AG09309 (cell line): ENCODE data around the gene PPP2R2C.

GRCh38 chr4:4959234-4959619 is 60.0 kb downstream of the CYTL1 start:
- RRBS, result no CpG with 5 or more reads among the region's 13 CpGs

- RRBS, result no CpG with 5 or more reads among the region's 4 CpGs
These were observed 853 bp upstream of the EVC start for GRCh38 chr4:5709966-5710730.

GRCh38 chr4:5811444-5812535 is 81.1 kb downstream of the CRMP1 start:
- RRBS, result 67% methylated on average over 1 of the region's 11 CpGs

GRCh38 chr4:5825376-5825834 is 67.5 kb downstream of the CRMP1 start:
- RRBS, result no CpG with 5 or more reads among the region's 12 CpGs

- RRBS, result no CpG with 5 or more reads among the region's 7 CpGs
These were observed 3.5 kb downstream of the WFS1 start for GRCh38 chr4:6273078-6273536.

- RRBS, result 3% methylated on average over 53 of the region's 99 CpGs
These were observed 1.8 kb downstream of the PPP2R2C start for GRCh38 chr4:6470323-6471404.

GRCh38 chr4:6472396-6473004 is at the start of gene PPP2R2C:
PPP2R2C (minus strand) TSS chr4:6472614.
- RRBS, result 2% methylated on average over 45 of the region's 78 CpGs

DNA sequence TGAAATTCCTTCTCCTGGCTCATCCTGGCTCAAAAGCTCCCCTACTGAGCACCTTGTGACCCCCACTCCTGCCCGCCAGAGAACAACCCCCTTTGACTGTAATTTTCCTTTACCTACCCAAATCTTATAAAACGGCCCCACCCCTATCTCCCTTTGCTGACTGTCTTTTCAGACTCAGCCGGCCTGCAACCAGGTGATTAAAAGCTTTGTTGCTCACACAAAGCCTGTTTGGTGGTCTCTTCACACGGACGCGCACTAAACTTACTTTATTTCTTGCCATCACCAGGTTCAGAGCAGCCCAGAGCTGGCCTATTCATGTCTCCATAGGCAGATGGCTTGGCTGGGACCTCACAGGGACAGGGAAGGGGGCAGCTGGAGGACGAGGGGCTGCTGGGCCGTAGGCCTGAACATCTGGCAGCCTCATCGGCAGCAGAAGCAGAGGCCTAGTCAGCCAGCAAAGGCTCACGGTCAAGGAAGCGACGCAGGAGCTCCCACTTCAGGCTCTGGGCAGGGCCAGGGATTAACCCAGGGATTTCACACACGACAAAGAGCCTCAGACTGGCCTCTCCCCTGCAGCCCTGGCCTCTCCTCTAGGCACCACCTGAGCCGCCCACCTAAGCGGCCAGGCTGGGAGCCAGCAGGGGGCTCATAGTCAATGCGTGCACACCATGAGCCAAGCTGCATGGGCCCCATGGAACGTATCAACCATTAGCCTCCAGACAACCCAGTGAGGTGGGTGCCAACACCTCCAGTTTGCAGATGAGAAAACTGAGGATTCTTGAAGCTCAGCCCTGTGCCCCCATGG is 46.0 kb upstream of the MAN2B2 start:
- RRBS, result no CpG with 5 or more reads among the region's 17 CpGs

DNA sequence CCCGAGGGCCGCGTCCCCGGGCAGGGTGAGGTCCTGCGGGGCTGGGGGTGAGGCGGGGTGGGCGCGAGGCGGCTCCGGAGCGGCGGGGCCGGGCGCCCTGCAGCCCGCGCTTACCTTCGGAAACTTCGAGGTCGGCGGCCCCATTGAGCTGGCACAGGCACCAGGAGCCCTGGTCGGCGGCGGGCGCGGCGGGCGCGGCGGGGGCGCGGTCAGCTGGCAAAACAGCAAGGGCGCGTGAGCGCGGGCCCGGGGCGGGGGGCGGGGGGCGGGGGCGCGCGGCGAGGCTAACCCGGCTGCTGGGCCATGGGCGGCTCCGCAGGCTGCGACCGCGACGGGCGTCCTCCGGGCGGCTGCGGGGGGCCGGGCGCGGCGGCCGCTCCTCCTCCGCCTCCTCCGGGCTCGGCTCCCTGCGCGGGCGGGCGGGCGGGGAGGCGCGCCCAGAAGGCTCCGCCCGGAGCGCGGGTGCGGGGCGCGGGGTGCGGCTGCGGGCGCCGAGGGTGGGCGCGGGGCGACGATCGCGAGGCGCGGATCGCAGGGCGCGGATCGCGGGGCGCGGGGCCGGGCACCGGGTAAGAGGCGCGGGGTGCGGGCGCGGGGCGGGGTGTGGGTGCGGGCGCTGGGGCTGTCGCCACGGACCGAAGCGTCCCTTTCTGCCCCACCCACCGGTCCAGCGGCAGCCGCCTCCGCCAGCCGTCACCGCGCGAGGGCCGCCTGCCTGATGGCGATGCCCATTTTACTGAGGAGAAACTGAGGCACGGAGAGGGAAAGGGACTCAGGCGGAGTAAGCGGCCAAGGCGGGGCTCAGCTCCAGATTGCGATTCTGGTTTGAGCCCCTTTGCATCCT is 11.3 kb upstream of the MAN2B2 start:
- RRBS, result 4% methylated on average over 49 of the region's 124 CpGs

GRCh38 chr4:6632893-6633878 is 7.3 kb upstream of the MRFAP1 start:
- RRBS, result 49% methylated on average over 2 of the region's 11 CpGs

DNA sequence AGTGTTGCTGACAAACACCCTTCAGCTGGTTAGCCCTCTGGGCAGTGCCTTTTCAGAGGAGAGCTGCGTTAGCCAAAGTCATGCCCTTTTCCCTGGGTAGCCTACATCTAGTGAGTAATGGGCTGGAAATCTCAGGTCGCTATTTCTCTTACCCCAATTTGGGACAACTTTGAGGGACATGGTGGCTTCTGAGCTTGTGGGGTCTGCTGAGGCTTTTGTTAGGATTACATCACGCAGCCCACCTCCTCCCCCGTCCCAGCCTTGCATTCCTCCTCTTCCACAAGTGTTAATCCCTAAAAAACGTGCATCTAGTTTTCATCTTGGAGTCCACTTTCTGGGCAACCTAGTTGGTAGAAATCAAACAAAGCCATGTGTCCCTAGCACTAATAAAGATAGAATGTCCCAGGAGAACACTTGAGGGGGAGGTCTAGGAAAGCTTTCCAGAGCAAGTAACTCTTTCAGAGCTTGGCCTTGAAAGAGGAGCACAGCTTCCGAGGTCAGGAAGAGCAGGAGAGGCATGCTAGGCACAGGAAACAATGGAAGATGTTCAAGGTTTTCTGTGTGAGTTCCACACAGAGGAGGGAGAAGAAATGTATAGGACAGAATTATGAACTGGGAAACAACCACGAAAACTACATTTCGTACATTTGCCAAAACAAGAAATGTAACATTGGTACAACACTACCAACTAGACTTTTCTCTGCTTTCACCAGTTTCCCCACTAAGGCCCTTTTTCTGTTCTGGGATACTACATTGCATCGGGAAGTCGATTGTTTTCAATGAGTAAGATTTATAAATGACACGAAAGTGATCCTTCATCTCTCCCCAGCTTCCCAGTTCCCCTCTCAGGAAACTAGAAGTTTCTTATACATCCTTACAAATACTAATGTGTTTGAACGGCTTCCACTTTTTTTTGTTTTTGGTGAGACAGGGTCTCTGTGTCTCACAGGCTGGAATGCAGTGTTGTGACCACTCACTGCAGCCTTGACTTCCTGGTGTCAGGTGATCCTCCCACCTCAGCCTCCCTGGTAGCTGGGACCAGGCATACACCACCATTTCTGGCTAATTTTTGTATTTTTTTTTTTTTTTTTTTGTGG is 3.0 kb downstream of the MRFAP1 start:
- RRBS, result no CpG with 5 or more reads among the region's 12 CpGs

- RRBS, result no CpG with 5 or more reads among the region's 30 CpGs
These were observed 16.0 kb upstream of the ENSG00000170846 start for GRCh38 chr4:6657815-6658293.

DNA sequence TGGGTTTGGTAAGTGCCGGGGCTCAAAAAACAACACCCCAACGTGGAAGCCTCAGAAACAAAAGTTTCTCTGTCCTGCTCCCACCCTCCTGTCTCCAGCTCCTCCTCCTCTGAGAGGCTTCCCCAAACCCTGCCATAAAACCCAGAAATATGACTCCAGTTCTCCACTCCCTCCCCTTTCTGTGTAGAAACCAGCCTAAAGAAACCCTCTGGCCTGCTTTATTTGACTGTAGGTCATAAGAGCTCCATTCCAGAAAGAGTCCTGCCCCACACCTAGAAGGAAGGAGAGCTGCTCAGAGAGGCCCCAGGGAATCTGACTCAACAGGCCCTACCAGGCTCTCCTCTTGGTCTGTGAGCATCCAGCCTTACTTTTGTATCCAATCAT is 886 bp upstream of the S100P start:
- RRBS, result no CpG with 5 or more reads among the region's 2 CpGs

GRCh38 chr4:6860803-6861792 is 48.5 kb upstream of the TBC1D14 start:
- RRBS, result no CpG with 5 or more reads among the region's 14 CpGs

DNA sequence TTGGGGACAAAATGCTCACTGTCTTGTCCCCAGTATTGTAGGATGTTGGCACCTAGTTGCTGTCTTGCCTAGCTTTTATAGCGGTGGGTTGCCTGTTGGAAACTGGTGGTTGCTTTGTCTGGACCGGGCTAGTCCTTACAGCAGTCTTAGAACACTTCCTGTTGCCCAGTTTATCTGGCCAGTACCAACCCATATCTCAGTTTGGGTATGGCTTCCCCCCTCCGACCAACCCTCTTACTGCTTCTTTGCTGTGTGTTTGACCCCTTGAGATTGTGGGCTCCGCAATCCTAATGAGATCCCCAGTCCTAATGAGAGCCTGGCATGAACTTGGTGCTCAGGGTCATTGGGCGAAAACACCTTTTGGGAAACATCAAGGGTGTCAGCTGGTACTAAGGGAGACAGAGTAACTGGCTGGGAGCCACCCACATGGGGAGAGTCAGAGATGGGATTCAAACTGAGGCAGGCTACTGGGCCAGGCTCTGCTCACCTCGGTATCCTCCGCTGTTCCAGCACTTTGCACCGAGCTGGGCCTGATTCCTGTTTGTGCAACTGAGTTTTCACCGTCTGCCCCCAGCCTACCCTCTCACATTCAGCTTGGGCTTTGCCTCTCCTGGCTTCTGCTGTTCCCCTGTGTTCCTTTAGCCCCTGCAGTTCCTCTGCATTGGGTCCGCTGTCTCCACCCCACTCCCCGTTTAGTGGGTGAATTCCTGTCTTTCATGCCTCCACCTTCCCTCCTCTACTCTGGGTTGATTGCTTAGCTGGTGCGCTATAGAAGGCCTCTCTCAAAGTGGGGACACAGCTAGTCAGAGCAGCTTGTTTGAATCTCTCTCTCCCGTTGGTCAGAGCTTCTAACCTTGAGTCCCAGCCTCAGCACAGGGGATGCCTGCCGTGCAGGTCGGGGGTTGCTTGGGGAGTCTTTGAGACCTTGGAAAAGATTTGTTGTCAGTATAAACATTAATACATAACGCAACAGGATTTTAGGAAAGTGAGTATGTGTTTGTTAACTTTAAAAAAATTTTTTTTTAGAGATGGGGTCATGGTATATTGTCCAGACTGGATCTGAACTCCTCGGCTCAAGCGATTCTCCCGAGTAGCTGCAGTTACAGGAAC is 1.7 kb downstream of the TBC1D14 start:
- RRBS, result no CpG with 5 or more reads among the region's 19 CpGs

DNA sequence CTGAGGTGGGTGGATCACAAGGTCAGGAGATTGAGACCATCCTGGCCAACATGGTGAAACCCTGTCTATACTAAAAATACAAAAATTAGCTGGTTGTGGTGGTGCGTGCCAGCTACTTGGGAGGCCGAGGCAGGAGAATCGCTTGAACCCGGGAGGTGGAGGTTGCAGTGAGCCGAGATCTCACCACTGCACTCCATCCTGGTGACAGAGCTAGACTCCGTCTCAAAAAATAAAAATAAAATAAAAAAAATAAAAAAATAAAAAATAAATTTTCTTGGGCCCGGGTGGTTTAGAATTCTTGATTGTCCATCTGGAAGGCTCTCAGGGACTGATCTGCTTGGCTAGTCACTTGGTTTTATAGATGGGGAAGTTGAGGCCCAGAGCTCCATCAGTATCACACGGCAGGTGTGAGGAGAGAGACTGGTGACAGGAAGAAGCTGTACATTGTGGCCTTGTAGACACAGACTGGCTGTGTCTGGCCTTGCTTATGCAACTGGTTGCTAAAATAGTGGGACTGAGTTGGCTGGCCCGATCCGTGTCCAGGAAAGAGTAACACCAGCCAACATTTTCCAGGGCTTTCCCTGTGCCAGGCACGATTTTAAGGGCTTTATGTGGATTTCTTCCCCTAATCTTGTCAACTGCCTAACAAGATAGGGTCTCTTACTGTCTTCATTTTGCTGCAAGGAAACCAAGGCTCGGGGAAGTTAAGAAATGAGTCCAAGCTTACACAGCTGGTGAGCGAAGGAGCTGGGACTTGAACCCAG is 2.7 kb downstream of the TBC1D14 start:
- RRBS, result no CpG with 5 or more reads among the region's 13 CpGs

DNA sequence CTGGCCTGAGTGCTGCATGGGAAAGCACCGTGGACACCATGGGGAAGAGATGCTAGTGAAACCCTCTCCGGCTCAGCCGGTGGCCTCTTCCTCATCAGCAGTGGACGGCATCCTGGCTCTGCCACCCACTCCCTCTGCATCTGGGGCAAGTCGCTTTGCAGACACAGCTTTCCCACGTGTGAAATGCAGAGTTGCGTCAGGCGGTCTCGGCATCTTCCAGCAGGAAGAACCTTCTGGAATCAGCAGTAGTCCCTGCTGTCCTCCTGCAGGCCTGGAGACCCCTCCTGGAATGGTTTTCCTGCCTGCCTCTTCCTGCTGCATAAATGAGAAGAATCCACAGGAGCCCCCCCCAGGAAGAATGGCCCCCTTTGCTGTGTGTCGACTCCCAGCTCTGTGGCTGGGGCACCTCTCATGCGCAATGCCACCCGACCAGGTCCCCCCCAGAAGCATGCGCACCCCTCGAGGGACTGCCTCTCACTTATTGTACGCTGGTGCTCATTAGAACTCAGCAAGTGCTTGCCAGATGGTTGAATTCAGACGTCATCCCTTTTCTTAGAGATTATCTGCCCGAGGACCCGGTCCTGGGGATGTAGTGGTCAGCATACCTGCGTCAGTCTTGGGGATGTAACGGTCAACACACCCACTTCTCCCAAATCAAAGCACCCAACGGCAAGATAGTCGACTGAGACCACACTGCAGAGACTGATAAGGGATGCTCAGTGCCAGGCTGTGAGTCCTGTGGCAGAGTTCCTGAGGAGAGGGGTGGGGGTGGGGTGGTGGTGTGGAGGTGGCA is 29.6 kb downstream of the TBC1D14 start:
- RRBS, result no CpG with 5 or more reads among the region's 22 CpGs

GRCh38 chr4:6942977-6943632 is 33.5 kb downstream of the TBC1D14 start:
- RRBS, result no CpG with 5 or more reads among the region's 16 CpGs

DNA sequence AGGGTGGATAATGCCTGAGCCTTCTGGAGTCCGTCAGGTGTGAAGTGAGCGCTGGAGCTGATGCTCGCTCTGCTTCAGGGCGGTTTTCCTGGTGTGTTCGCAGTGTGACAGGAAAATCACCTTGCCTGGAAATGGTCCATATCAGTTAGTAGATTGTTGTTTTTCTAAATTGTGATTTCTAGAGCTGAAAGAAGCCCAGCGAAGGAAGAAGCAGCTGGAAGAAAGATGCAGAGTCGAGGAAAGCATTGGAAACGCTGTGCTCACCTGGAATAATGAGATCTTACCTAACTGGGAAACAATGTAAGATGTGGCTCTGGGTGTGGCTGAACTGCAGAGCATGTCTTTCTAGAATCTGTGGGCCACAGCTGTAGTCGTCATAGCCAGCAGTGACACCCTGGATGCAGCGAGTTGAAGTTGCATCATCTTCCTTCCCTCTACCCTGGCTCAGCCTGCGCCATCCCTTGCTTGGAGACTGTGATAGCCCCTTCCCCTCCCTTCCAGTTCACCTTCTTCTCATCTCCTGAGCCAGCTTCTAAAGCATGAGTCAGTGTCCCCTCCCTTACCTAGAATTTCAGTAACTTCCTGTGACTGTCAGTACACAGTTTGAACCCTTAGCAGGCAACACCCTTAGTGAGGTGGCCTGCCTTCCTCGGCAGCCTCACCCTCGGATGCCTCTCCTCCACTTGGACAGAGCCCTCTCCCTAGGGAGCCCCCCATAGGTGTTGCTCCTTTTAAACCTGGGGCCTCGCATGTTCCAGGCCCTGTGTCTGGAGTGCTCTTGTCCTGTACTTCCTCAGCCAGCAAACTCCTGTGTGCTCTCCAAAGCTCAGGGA is 43.7 kb downstream of the CCDC96 start:
- RRBS, result no CpG with 5 or more reads among the region's 14 CpGs

DNA sequence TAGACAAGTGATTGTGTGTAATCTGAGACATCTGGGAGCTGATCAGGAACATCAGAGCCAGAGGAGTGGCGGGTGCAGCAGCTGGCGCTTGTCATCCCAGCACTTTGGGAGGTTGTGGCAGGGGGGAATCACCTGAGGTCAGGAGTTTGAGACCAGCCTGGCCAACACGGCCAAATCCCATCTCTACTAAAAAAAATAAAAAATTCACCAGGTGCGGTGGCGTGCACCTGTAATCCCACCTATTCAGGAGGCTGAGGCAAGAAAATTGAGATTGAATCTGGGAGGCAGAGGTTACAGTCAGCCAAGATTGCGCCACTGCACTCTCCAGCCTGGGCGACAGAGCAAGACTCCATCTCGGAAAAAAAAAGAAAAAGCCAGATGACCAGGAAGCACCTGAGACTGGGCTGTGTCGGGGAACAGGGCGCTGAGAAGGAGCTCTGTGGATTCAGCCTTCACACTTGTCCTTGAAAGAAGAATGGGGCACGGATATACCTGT is 39.1 kb downstream of the CCDC96 start:
- RRBS, result no CpG with 5 or more reads among the region's 11 CpGs